H1 (cell line): ENCODE measurements around the genes XRCC5 and MARCHF4.

GRCh38 chr2:215511651-215512304 is 75.9 kb upstream of the FN1 start:
- RRBS = no CpG with 5 or more reads among the region's 6 CpGs
CAGE:
- cytosol, long polyA plus RNA = no peak
- long polyA plus RNA = no peak
- nucleus, long polyA plus RNA = no peak

GRCh38 chr2:215653413-215653878 is 217.6 kb upstream of the FN1 start:
- RRBS = no CpG with 5 or more reads among the region's 4 CpGs
CAGE:
- cytosol, long polyA plus RNA = no peak
- long polyA plus RNA = no peak
- nucleus, long polyA plus RNA = no peak

DNA sequence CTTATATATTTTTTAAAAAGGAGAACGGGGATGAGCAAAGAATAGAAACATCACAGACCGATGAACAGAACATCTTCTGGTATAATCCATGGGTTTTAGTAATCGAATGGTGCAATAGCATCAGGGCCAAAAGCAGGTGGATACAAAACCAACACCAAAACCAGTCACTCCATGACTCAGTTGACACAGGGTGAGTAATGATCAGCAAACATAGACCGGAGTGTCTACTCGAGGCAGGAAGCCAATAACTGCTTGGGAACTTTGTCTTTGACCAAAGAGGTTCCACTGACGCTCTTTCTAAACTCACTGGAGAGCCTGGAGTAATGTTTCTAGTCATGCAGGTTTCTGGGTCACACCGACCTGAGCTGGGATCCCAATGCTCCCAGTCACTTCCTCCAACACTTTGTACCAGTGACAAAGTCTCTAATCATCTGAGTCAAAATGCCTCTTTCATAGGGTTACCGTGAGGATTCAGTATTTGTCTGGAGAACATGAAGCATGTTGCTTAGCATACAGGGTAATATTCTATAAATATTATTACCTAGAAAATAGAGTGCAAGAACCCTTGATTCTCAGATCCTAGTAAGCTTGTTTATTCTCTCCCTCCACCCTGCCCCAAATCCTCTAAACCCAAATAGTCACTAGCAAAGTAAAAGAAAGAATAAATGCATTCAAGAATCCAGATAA is 30.8 kb downstream of the MREG start:
- RRBS = no CpG with 5 or more reads among the region's 8 CpGs
CAGE:
- cytosol, long polyA plus RNA = no peak
- long polyA plus RNA = no peak
- nucleus, long polyA plus RNA = no peak

DNA sequence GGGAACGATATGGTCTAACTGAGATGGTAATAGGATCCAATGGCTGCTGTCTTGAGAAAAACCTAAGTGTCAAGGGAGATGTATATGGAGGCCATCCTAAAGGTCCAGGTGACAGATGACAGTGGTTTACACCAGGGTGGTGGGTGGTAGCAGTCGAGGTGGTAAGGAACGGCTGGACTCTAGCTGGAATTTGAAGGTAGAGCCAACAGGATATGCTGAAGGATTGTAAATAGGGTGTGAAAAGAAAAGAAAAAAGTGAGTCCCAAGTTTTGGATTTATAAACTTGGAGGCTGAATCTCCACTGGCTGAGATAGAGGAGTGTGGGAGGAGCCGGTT is 2.2 kb upstream of the MREG start:
- RRBS = no CpG with 5 or more reads among the region's 4 CpGs
CAGE:
- cytosol, long polyA plus RNA = no peak
- long polyA plus RNA = no peak
- nucleus, long polyA plus RNA = no peak

DNA sequence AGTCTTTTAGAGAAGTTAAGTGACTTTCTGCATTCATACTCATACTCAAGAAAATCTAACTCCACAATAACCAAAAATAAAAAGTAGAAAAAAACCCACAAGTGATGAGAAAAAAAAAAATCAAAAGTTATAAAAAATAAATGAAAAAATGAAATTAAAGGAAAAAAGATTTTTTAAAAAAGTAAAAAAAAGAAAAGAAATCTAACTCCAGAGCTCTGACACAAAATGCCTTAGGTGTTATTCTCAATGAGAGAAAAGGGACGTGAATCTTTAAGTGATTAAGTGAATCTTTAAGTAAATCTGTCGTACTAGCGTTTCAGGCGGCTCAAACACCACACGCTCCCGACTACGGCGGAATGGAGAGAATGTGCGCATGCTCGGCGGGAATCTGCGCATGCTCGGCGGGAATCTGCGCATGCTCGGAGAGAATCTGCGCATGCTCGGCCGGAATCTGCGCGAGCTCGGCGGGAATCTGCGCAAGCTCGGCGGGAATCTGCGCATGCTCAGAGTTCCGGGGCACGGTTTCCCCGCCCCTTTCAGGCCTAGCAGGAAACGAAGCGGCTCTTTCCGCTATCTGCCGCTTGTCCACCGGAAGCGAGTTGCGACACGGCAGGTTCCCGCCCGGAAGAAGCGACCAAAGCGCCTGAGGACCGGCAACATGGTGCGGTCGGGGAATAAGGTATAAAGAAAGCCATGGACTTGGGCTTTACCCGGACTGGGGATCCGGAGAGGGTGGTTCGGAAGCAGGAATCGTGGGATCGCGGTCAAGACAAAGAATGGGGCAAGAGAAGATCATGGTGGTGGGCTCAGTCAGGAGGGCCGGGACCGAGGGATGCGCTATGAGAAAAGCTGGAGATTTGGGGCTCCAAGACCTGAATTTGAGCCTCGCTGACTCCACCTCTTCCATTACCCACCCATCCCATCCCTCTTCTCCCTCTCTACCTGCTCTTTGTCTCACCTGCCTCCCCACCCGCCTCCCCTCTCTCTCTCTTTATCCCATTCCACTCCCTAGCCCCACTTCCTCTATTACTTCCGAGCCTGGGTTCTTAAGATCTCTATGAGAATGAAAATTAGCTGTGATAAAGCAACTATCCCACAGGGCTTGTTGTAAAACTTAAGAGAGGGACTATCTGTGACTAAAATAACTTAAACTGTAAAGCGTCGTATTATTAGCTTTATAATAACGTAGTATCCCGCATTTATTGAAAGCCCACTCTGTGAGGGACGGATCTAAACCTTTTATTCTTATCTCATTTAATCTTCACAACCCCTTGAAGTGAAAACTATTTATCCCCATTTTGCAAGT is at the start of gene XRCC5:
TSS of gene XRCC5 (plus strand) at position 570 of the 1,306 bp plus-strand sequence.
- RRBS = 2% methylated on average over 23 of the region's 62 CpGs
CAGE:
- cytosol, long polyA plus RNA = start-site peak on the plus strand centred at position 600 of the sequence, 107 bp wide, 8,611 reads
- long polyA plus RNA = start-site peak on the plus strand centred at position 612 of the sequence, 111 bp wide, 9,700 and 10,369 reads in 2 replicates
- nucleus, long polyA plus RNA = start-site peak on the plus strand centred at position 600 of the sequence, 108 bp wide, 8,666 reads

DNA sequence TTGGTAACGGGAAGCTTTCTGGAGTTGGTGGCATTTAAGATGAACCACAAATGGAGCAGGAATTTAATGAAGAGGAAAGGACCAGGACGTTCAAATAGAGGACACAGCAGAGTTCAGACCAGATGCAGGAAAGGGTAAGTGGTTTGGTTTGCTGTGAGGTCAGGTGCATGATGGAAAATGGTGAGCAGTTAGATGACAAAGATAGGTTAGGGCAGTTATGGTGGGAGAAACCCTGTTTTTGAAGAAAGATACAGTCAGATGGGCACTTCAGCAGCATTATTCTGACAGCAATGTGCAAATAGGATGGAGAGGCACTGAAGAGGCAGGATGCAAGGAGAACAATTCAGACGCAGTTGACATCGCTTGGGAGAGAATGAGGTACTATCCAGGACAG is 111.5 kb downstream of the XRCC5 start:
- RRBS = no CpG with 5 or more reads among the region's 4 CpGs
CAGE:
- cytosol, long polyA plus RNA = no peak
- long polyA plus RNA = no peak
- nucleus, long polyA plus RNA = no peak

DNA sequence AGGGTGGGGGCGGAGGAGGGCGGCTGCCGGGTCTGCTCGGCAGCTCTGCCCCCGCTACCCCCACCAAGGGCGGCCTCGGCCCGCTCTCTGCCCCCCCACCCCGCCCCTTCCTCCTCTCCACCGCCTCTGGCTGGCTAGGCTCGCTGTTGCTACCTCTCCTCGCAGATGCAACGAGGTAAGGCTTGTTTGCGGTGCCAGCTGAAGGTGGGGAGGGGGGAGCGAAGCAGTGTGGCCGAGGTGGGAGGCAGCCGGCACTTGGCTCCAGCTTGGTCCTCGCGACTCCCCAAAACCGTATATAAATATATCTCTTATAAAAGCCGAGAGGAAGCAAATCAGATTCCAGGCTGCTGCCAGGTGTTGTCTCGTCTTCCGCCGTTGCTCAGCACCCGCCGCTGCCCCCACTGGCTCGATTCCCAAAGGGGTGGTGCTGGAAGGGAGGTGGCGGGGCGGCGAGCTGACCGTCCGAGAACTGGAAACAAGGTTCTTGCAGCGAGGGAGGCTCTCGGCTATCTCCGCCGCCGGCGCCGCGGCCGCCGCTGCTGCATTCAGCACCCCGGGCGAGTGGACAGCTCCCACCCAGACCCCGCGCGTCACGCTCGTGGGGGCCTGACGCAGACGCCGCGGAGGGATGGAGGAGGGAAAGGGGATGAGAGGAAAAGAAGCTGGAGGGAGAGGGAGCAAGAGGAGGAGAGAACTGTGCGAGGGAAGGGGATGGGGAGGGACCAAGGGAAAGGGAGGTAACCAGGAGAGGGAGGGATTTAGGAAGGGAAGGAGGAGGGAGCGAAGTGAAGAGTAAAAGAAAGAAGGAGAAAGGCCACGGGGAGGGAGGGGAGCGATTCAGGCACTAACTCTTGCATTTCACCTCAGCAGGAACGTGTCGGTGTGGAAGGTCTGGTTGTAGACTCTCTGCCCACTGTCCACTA is at the start of gene MARCHF4:
TSS of gene MARCHF4 (minus strand) at position 698 of the 923 bp plus-strand sequence.
- RRBS = under 1% methylated on average over 7 of the region's 59 CpGs
CAGE:
- cytosol, long polyA plus RNA = no peak
- long polyA plus RNA = no peak
- nucleus, long polyA plus RNA = no peak

GRCh38 chr2:216535290-216536111 is 36.9 kb downstream of the RPL37A start:
- RRBS = no CpG with 5 or more reads among the region's 12 CpGs
CAGE:
- cytosol, long polyA plus RNA = no peak
- long polyA plus RNA = no peak
- nucleus, long polyA plus RNA = no peak

DNA sequence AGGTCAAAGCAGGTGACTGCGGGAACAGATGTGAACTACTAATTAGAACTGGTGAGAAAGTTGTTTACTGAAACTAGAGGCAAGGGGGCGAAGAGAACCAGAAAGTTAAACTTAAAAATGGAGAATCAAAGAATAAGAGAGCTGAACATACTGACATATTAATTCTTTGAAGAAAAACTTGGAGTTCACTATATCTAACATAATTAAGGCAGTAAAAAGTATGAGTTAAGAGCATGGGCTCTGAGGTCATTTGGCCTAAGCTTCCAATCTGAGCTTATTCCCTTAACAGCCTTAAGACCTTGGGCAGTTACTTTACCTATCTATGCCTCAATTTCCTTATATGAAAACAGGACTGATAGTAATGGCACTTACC is 66.9 kb downstream of the RPL37A start:
- RRBS = no CpG with 5 or more reads among the region's 2 CpGs
CAGE:
- cytosol, long polyA plus RNA = no peak
- long polyA plus RNA = no peak
- nucleus, long polyA plus RNA = no peak

DNA sequence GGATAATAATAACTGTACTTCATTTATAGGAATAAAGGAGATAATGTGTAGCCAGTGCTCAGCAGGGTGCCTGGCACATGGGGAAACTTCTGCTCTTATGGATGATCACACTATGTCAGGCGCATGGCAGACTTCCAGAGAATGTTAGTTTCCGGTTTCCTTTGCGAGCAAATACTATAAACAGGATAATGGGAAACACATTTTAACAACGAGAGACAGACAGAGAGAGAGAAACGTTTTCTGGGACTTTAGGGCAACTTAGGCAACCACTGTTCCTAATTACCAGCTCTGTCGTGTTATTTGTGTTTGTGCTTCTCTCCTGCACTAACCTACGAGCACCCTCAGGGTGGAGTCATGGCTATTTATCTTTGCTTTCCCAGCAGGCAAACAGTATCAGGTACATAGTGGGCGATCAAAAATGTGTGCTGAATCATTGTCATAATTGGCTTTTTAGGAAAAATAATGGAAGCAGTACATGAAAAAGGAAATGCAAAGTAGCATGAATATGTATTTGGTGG is 36.9 kb upstream of the IGFBP2 start:
- RRBS = no CpG with 5 or more reads among the region's 8 CpGs
CAGE:
- cytosol, long polyA plus RNA = no peak
- long polyA plus RNA = no peak
- nucleus, long polyA plus RNA = no peak

- RRBS = no CpG with 5 or more reads among the region's 9 CpGs
CAGE:
- cytosol, long polyA plus RNA = no peak
- long polyA plus RNA = no peak
- nucleus, long polyA plus RNA = no peak
Measured at GRCh38 chr2:216634274-216634572, 1.0 kb downstream of the IGFBP2 start.

GRCh38 chr2:216649371-216650270 is 16.4 kb downstream of the IGFBP2 start:
- RRBS = no CpG with 5 or more reads among the region's 7 CpGs
CAGE:
- cytosol, long polyA plus RNA = no peak
- long polyA plus RNA = no peak
- nucleus, long polyA plus RNA = no peak

DNA sequence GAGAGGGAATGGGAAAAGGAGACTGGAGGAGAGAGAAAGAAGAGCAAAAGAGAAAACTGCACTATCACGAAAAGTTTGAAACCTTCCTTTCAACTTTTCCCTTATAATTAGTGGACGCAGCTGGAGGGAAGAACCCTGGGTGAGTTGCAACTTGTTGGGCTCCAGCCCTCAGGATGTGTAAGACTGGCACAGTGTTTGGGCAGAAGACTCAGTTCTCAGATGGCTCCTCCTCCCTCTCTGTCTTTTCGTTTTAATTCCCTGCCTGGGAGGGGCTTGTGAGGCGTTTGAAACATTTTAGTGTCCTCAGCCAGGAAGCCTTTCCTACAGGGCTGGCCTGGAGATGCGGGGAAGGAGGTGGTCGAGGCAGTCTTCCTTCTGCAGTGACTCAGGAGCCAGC is 22.0 kb upstream of the IGFBP5 start:
- RRBS = no CpG with 5 or more reads among the region's 6 CpGs
CAGE:
- cytosol, long polyA plus RNA = no peak
- long polyA plus RNA = no peak
- nucleus, long polyA plus RNA = no peak

DNA sequence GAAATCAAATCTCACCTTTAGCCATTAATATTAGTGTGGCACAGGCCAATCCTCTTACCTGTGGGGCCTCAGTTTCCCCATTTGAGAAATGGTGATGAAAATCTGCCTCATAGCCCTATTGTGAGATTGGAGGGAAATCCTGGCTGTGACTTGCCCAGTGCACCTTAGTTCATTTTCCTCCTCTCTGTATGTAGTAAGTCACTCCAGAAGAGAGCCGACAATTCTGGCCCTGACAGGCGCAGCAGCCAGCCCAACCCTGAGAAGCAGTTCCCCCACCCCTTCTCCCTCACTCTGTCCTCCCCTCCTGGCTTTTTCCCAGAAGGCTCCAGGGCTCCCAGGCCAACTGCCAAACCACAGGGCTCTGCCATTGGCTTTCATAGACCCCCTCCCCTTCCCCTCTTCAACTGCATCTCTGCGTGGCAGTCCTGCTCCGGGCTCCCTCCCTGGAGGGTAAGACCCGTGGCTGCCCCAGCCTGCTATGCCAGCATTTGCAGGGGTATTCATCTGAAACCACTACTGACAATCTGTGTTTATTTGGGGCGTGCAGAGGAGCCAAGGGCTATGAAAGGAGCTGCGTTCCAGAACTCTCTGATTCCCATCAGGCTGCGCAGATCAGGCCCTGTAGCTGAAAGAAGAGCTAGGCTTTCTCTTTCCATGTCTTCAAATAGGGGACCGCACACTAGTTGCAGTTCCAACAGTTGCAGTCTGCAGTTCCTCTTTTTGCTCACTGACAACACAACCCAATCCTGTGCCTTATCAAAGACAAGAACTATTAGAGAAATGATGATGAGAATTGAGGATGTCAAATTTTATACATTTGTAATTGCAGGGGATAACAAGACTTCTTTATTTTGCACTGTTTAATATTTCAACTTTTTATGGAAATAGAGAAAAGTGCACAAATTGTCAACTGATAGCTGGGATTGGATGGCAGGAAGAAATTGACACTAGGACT is 388.6 kb upstream of the TNP1 start:
- RRBS = no CpG with 5 or more reads among the region's 9 CpGs
CAGE:
- cytosol, long polyA plus RNA = no peak
- long polyA plus RNA = no peak
- nucleus, long polyA plus RNA = no peak

DNA sequence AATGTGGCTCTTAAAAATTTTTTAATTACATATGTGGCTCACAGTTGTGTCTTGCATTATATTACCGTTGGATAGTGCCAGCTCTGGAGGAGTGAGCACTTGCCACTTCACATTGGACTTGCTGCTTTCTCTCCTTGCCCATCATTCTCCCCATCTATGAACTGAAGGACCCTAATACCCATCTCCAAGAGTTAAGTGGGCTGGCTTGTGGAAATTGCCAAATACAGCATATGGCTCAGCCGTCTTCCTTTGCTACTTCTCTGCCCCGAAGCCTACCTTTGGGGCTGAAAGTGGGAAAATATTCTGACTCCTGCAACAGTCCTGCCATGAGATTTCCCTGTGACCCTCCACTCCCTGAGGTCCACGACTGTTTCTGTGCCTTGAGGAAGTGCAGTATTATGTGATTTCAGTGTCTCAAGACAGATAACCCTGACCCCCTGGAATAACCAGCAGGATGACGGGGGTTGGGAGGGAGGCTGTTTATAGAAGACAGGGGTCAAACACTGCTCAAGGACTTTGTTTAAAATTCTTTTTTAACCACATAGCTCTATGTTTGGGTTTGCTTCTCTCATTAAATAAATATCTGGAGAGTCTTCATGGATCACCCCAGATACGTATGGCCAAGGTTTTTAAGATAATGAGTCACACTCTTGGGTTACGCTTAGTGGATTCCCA is 523.6 kb upstream of the TNP1 start:
- RRBS = no CpG with 5 or more reads among the region's 7 CpGs
CAGE:
- cytosol, long polyA plus RNA = no peak
- long polyA plus RNA = no peak
- nucleus, long polyA plus RNA = no peak

- RRBS = no CpG with 5 or more reads among the region's 9 CpGs
CAGE:
- cytosol, long polyA plus RNA = no peak
- long polyA plus RNA = no peak
- nucleus, long polyA plus RNA = no peak
Measured at GRCh38 chr2:217398850-217399262, 539.0 kb upstream of the TNP1 start.

- RRBS = no CpG with 5 or more reads among the region's 5 CpGs
CAGE:
- cytosol, long polyA plus RNA = no peak
- long polyA plus RNA = no peak
- nucleus, long polyA plus RNA = no peak
Measured at GRCh38 chr2:217412598-217413071, 552.8 kb upstream of the TNP1 start.

GRCh38 chr2:217681826-217682112 is 321.0 kb downstream of the TNS1 start:
CAGE:
- cytosol, long polyA plus RNA = no peak
- long polyA plus RNA = no peak
- nucleus, long polyA plus RNA = no peak

DNA sequence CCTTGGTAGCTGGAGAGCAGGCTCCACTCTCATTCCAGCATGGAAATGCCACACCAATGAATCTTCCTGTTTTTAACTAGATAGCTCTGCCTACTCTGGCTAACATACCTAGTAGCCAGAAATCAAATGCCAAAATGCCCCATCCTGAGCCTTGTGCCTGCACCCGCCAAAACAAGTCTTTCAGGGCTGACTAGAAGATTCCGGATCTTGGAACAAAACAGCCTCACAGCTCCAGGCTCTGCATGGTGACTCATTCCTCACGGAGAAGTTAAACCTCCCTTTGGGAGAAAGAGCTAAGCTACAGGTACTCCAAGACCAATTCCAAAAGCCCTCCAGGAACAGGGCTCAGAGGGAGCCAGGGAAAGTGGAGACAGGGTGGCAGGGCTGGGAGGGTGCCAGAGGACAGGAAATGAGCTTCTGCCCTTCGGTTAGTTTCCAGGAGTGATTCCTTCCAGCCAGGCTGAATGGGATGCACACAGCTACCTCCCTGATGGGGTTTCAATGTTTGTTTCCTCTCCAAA is 295.7 kb downstream of the TNS1 start:
- RRBS = no CpG with 5 or more reads among the region's 4 CpGs
CAGE:
- cytosol, long polyA plus RNA = no peak
- long polyA plus RNA = no peak
- nucleus, long polyA plus RNA = no peak

- RRBS = no CpG with 5 or more reads among the region's 10 CpGs
CAGE:
- cytosol, long polyA plus RNA = no peak
- long polyA plus RNA = no peak
- nucleus, long polyA plus RNA = no peak
Measured at GRCh38 chr2:217801673-217802186, 201.1 kb downstream of the TNS1 start.